BJ (cell line): ENCODE measurements around a stretch of chr3.

GRCh38 chr3:197073411-197074209 lies 44.0 kb upstream of the MELTF start:
- CAGE, long polyA plus RNA, result no peak
- RRBS, result no CpG with 5 or more reads among the region's 7 CpGs

DNA sequence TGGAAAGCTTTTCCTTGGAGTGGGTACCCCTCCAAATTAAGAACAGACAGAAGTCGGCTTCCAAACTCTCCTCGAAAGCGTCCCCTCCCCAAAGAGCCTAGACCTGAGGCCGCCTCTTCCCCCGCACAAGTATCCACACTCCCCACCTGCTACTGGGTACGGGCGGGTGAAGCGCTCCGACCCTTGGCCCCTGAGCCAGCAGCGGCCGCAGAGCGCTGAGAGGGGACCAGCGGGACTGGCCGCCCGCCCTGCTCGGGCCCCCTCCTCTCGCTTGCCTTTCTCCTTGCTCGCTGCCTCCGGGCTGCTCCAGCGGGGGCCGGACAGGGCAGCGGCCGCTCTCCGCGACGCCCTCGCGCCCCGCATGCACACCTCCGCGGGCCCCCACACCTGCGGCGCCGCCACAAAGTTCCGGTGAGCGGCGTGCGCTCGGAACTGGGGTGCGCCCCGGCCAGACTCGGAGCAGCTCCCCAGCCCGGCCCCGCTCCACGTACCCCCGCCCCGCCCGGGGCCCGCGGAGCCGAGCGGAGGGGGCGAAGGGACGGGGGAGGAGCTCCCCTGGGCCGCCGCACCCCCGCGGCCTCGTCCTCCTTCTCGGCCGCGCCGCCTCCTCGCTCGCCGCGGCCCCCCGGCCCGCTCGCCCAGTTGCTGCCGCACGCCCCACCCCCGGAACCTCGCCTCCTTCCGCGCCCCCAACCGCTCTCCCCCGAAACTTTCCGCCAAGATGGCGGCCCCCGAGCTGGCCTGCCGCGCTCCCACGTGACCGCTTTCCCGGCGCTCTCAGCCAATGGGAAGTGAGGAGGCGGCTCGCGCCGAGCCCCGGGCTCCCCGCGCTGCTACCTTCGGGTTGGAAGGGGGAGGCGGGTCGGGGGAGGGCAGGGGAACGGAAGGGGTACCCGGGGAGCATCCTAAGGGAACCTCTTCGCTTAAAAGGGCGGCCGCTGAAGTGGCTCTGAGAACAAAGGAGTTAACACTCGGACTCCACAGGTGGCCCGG lies 718 bp downstream of the DLG1 start:
- CAGE, long polyA plus RNA, result start-site peak on the minus strand centred at position 475 of the sequence, 94 bp wide, 31 and 19 reads in 2 replicates; start-site peak on the minus strand centred at position 710 of the sequence, 112 bp wide, 63 and 43 reads in 2 replicates
- RRBS, result under 1% methylated on average over 47 of the region's 104 CpGs

- CAGE, long polyA plus RNA, result no peak
- RRBS, result 87% methylated on average over 9 of the region's 45 CpGs
These were observed 56.5 kb downstream of the BDH1 start for GRCh38 chr3:197498989-197500033.

DNA sequence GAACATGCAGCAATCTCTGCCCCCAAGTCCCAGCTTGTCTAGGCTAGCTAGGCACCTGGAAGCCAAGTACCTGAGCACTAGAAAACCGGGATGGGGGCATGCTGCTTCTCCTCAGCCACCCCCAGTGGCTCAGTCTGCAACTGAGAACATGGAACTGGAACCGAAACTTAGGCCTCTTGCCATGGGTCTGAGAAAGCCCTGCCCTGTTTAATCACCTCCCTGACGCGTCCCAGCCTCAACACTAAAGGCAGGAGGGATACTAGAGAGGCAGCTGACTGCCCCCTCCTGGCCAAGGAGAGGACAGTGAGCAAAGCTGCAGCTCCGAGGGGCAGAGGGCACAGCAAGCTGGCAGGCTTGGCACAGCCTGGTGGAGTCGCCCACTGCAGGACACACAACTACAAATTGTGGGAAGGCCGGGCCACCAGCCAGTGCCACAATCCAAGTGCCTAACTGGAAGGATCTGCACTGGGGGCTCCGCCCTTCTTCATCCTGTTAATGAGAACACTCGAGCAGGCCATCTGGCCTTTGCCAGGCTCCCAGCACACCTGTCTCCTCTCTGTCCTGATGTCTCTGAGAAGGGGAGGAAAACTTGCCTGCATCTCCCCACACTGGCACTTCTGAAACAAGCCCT lies 53.8 kb downstream of the BDH1 start:
- CAGE, long polyA plus RNA, result no peak
- RRBS, result no CpG with 5 or more reads among the region's 9 CpGs

- CAGE, long polyA plus RNA, result no peak
- RRBS, result 79% methylated on average over 5 of the region's 15 CpGs
These were observed 47.8 kb upstream of the BDH1 start for GRCh38 chr3:197603483-197603977.

- CAGE, long polyA plus RNA, result no peak
- RRBS, result no CpG with 5 or more reads among the region's 10 CpGs
These were observed 57.7 kb upstream of the BDH1 start for GRCh38 chr3:197613167-197614174.

- CAGE, long polyA plus RNA, result no peak
- RRBS, result no CpG with 5 or more reads among the region's 3 CpGs
These were observed 20.3 kb downstream of the LRCH3 start for GRCh38 chr3:197811358-197811768.

DNA sequence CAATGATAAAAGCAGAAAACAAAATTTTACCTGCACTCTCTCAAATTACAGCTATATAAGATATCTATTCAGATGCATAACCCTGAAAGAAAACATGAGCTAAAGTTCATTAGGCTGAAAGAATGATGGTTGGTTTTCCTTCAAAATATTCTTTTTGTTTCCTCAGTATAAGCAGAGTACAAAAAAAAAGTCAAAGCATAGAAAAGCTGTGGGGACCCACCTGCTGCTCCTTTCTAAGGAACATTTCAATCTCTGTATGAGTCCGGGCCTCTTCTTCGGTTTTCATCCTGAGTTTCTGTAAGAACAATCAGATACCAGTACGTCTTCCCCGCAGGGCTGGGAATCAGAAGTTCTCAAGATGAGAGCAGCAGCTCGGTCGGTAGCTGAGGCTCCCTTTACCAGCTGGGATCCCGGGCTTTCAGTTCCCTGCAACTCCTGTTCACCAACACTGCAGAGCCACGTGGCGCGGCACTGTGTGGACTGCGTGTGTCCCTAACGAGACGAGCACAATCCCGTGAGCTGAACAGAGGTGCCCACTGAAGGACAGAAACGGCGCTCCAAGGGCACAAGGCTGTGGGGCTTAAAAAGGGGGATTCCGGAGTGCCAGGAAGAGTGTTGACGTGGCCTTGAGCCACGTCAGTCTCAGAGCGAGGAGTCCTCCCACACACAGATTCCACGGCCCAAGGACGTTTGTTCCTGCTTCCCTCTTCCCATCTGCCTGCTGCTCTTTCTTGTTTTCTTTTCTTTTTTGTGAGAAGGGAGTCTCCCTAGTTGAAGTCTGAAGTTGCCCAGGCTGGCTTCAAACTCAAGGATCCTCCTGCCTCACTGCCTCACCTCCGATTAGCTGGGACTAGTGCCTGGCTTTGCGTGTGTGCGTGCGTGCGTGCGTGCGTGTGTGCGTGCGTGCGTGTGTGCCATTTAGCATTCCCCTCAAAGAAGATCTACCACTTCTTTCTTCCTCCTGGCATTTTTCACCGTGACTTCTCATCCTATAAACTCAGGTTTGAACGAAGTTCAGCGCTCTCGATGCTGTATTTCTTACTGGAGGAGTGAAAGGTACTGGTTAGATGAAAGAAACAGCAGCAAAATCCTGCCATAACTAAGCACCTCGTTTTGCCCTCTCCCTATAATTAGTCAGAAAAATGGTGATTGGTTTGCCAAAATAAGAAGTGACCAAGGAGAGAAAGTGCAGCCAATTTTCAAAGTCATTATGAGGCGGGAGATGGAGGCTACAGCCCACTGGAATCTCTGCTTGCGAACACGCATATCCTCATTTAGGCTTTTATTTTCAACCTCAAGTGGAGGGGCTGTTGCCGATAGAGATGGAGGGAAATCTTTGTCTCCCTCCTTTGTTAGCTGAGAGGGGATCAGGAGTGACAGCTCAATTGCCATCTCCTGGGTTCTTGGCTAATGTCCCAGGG lies 37.0 kb upstream of the RPL35A start:
- CAGE, long polyA plus RNA, result no peak
- RRBS, result no CpG with 5 or more reads among the region's 41 CpGs

- CAGE, long polyA plus RNA, result no peak
- RRBS, result no CpG with 5 or more reads among the region's 5 CpGs
These were observed 2.8 kb downstream of the IQCG start for GRCh38 chr3:197956960-197957505.

- CAGE, long polyA plus RNA, result no peak
- RRBS, result no CpG with 5 or more reads among the region's 2 CpGs
These were observed 78.4 kb downstream of the LMLN start for GRCh38 chr3:198038421-198038862.